SK-N-DZ (cell line): ENCODE data around the gene ASB10.

GRCh38 chr7:150630448-150630925, 1.7 kb downstream of the GIMAP6 start:
RAMPAGE:
- cytosol, long total RNA = no peak
- nucleus, long total RNA = no peak

GRCh38 chr7:150665698-150666318, 19.7 kb upstream of the GIMAP2 start:
RAMPAGE:
- cytosol, long total RNA = no peak
- nucleus, long total RNA = no peak

DNA sequence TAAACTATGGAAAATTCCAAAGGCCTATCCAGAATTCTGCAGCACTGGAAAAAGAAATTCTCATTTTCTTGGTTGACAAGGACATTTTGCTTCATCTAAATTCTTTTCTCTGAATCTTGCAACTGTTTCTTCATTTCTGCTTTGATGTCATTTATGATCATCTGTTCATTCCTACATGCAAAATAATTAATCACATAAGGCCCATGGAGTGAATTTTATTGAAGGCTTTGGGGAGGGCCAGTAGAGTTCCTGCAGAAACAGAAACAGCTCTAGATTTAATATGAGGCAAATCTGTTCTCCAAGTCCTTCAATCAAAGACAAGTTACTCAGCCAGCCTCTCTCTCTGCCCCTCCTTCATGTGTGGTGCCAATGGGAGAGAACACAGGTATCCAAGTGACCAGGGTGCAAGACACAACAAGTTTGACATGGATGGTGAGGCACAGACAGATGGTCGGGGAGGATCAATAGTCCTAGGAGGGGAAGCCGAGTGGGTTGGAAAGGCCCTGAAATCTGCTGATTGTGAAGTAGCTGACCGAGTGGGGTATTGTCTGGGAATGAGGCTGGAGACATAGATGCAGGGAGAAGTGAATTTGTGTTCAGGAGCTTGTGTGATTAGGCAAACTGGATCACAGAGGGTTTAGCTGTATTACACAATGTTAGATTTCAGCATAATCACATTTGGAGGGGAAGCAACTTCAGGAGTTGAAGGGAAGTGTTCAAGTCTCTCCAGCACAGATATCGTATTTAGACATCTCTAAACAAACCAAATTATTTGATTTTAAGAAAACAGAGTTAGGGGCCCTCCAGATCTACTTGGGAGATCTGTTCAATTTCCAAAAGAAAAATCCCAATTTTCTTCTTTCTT, 1.4 kb downstream of the GIMAP1 start:
RAMPAGE:
- cytosol, long total RNA = no peak
- nucleus, long total RNA = no peak

DNA sequence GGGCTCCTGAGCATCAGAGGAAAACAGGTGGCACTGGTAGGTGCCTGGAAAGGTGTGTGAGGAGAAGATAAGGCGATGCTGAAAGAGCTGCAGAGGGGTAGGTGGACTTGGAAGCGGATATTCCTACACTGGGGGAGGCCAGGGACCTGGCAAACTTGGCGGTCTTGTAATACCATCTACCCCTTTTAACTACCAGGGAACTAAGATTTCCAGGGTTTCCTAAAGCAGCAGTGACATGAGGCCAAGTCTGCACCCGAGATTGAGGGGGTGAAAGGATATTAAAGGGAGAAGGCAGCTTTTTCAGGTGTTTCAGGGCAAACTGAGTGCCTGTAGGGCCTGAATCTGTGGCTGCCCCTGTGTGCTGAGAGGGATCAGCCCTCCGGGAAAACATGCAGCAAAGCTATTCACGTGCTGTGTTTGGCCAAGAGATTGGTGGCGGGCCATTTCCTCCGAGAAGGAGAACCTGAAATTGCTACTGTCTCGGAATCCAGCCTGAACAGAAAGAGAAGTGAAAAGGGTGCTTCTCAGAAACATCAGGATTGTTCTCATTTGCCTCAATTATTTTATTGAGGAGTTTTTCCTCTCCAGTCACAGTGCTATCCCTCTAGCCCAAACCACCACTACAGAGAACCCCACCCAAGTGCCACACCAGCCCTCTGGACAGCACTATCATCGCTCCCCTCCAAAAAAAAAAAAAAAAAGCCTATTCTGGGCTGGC, 15.9 kb downstream of the GIMAP5 start:
RAMPAGE:
- cytosol, long total RNA = no peak
- nucleus, long total RNA = no peak

GRCh38 chr7:150755269-150756071, 18.3 kb downstream of the GIMAP5 start:
RAMPAGE:
- cytosol, long total RNA = no peak
- nucleus, long total RNA = no peak

DNA sequence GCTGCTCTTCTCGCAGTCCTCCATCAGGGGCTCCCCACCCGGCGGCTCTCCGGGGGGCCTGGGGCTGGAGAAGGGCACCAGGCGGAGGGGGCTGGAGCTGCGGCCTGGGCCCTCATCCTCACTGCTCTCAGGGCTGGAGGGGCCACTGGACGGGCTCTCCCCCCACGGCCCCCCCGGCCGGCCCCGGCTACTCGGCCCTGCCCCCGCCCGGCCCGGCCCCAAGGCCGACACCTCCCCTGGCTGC, 30.6 kb downstream of the KCNH2 start:
RAMPAGE:
- cytosol, long total RNA = no peak
- nucleus, long total RNA = no peak

DNA sequence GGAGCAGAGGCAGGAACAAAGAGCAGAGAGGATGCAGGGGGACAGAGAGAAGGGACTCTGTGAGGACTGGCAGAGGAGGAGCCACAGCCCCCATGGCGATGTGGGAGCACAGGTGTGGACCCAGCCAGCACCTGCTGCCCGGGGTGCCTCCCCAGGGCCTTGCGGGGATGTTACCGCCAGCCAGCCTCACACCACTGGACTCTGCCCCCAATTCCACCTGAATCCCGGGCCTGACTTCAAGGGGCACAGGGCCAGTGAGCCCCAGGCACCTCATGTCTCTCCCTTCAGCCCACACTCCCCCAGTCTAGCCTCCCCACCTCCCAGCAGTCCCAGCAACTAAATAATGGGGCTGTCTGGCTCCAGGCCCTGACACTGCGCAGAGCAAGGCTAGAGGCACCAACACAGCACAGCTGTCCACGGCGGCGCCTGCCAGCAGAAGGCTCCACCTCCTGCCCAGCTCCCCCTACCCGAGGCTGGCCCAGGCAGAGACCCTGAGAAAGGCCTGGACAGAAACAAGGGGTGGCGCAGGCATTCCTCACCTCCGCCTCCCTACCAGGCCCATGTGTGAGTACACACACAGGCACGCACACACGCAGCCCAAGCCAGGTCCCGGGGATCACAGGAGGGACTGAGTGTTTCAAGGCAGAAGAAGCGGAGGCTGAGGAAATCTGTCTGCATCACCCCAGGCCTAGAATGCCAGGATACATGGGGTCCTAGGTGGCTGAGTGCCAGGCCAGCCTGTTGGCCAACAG, 6.1 kb downstream of the KCNH2 start:
RAMPAGE:
- cytosol, long total RNA = no peak
- nucleus, long total RNA = no peak

DNA sequence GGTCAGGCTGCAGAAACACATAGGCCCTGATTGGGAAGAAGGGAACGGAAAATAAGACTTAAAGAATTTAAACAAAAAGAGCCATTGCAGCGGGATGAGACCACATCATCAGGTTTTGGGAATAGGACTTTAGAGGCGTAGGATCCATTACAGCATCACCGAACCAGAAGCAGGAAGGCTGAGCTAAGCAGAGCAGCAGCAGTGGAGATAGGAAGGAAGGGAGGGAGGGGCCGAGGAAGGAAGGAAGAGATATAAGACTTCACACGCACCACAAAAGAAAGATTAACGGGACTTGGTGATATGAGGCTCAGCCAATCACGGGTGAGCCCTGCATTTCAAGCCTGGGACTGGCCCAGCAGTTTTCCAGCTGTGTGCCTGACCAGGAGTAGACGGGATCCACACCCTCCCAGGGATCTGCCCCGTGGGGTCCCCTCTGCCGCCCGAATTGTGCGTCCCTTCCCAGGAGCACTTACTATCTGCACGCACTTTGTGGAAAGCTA, 16.2 kb downstream of the ATG9B start:
RAMPAGE:
- cytosol, long total RNA = no peak
- nucleus, long total RNA = no peak

DNA sequence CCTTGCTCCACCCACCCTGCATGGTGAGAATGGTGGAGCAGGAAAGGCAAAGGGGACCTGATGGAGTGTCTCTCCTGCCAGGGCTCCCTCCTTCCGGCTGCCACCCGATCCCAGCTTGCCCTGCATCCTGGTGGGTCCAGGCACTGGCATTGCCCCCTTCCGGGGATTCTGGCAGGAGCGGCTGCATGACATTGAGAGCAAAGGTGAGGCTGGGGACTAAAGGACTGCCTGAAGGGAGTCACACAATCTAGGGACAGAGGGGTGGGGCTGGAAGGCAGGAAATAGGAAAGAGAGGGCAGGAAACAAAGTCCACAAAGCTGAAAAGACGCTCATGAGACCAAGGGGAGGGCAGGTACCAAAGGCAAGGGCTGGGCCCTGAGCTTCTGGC, 12.0 kb downstream of the ATG9B start:
RAMPAGE:
- cytosol, long total RNA = no peak
- nucleus, long total RNA = no peak

RAMPAGE:
- cytosol, long total RNA = no peak
- nucleus, long total RNA = no peak
These were observed 27.3 kb downstream of the AGAP3 start for GRCh38 chr7:151113260-151114273.

DNA sequence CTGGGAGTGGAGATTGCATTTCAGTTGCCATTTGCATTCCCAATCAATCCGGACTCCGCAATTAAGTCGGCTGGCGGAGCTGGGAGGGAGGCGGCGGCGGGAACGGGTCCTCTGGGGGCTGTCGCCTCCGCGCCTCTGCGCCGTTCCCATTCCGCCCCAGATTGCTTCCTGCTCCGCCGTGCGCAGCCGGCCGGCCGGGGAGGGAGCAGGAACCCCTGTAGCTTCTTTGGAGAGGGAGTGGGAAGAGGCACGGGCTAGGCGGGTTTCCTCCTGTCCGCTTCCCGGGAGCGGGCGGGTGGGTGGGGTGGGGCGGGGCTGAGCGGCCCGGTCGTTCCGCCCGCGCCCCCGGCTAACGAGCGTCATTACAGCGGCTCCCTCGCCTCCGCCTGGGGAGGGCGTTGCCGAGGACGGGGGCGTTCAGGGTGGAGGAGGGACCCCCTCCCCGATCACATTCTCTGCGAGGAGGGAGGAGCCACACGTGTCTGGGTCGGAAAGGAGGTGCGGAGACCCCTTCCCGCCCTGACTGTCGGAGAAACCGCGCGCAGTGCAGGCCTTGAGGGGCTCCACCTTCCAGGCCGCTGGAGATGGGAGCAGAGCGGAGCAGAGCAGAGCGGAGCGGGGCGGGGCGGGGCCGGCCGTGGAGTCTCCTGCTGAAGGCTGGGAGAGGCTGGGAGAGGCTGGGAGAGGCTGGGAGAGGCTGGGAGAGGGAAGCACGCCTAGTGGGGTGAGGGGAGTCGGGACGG, 39.7 kb downstream of the AGAP3 start:
RAMPAGE:
- cytosol, long total RNA = no peak
- nucleus, long total RNA = no peak

DNA sequence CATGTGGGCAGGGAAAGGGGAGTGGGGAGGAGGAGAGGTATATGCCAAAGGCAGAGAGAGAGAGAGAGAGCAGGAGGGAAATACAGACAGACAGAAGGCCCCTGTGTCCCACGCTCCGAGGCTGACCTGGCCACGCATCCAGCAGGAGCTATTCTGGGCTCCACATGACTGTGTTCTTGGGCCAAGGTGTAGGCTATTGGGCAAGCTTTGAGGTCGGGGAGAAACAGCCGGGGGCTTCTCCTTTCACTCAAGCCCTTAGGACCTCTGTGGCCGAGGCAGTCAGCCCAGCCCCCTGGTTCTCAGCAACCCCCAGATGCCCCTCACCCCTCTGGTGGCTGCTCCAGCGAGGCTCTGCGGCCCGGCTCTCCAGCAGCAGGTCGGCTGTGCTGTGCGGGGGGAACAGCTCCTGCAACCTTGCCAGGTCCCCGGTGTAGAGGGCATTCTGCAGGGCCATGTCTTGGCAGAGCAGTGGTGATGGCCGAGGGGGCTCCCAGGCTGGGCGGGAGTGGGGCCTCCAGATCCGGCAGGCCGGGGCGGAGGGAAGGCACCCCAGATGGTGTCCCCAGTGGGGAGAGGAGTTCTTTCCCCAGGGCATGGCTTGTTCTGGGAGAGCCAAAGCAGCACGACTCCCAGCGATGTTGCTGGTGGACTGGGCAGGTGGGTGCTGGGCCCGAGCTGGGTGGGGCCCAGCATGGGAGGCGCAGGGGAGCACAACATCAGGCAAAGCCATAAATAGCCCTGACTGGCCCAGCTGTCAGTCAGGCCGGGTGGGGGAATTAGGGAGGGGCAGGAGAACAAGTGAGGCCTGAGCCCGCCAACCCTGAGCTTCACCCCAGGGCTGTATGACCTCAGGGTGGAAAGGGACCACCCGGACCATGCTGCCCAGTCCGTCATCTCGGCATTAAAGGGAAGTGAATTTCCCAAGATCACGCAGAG, at the start of gene ASB10:
Gene ASB10 (minus strand): TSS at position 123 of the 936 bp plus-strand sequence.
RAMPAGE:
- cytosol, long total RNA = no peak
- nucleus, long total RNA = no peak

DNA sequence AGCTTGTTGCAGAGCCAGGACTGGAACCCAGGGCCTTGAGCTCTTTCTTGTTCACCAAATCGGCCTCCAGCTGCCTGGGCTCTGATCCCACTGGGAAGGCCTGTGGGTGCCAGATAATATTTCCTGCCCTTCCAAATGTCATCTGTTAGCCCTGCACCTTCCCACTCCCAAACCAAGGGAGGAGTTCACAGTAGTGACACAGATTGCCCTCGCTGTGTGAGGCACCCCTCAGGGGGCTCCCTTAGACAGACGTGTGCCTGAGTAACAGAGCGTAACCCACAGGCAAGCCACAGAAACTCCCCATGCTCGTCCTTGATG, 973 bp upstream of the ASB10 start:
RAMPAGE:
- cytosol, long total RNA = no peak
- nucleus, long total RNA = no peak

DNA sequence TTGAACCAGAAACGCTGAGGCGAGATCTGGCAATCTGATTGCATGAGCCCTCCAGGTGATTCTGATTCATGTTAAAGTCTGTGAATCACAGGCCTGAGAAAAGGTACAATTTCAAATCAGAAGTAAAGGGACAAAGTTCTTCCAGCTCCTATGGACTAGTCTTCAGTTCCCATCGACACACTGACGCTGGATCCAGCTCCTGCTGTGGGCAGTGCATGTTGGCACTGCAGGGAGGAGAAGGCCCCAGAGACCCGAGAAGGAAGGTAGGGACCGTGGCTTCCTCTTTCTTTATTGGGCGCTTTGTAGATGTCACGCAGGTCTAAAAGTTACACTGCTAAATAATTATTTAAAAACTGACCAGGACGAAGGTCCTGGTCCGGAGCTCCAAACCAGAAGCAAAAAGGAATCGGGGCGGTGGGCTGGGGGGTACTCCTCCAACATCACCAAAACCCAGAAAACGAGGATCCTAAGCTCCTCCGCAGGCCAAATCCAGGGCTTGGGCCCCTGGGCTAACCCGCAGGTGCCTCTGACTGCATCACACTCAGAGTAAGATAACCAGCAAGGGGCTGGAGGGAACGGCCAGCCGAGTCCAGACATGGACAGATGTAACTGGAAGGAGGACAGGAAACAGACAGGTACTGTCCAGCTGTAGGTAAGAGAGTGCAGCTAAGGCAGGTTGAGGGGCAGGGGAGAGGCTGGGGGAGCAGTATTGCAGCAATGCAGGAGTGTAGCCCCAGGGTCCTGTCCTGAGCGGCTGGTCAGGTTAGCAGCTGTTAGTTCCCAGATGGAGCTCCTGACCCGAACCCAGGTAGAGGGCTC, 3.2 kb upstream of the H2BK1 start:
RAMPAGE:
- cytosol, long total RNA = no peak
- nucleus, long total RNA = no peak

DNA sequence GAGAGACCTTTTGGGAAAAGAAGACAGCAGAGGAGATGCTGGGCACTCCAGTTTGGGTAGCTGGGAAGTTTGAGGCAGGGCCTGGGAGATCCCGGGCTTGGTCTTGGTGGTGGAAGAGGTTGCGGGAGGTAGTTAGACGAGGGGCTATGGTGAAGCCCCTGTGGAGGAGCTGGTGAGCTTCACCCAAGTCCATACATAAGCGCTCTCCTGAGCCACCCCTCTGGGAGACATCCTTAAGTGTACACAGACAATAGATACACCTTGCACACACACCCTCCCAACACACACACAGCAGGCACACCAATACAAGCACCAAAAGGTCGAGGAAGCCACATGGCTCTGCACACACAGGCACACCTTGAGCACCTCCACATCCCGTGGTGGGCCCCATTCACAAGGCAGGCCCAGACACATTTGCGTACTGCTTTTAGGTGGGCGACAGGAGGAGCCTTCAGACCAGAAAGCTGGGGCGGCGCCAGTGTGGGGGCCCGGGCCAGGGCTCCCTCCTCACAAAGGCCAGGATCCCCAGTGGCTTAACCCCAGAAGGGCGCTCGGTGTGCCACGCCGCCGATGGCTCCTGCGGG, 2.6 kb upstream of the SMARCD3 start:
RAMPAGE:
- cytosol, long total RNA = no peak
- nucleus, long total RNA = no peak

RAMPAGE:
- cytosol, long total RNA = no peak
- nucleus, long total RNA = no peak
These were observed 6.8 kb upstream of the SMARCD3 start for GRCh38 chr7:151255326-151255762.

RAMPAGE:
- cytosol, long total RNA = no peak
- nucleus, long total RNA = no peak
These were observed 17.0 kb downstream of the WDR86 start for GRCh38 chr7:151392866-151393246.

RAMPAGE:
- cytosol, long total RNA = no peak
- nucleus, long total RNA = no peak
These were observed 14.8 kb downstream of the WDR86 start for GRCh38 chr7:151394973-151395510.

DNA sequence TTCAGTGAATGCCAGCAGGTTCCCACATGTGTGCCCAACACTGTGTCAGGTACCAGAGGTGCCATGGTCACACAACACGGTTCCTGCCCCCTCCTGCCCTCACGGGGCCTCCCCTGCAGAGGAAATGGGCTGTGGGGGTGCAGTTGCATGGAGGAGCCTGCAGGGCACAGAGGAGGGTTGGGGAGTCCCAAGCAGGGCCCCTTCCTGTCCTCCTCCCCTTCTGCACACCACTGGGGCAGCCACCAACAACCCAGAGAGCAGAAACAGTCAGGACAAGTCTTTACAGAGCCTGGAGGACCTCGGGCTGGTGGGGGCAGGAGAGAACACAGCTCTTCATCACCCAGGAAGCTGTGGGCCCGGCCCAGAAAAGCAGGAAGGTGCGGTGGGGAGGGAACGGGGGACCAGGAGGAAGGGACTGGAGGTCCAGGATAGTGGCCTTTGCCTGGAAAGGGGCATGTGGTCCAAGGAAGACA, 7.0 kb downstream of the CRYGN start:
RAMPAGE:
- cytosol, long total RNA = no peak
- nucleus, long total RNA = no peak

DNA sequence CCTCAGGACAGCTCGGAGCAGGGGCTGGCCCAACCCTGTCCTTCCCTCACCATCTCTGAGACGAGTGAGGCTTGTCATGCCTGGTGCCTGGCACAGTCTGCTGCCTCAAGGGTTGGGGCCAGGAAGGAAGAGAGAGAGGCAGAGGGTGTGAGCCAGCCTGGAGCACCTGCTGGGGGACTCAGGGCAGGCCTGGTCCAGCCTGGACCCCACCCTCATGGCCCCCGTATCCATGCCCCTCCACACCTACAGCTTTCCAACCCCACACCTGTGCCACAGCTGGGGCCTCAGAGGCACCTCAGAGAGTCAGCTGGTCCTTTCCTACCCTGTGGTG, 6.6 kb downstream of the CRYGN start:
RAMPAGE:
- cytosol, long total RNA = no peak
- nucleus, long total RNA = no peak